Metastatic Breast Carcinoma in the Ovary (tissue), 3 donors: ENCODE measurements around a stretch of chr18.

DNA sequence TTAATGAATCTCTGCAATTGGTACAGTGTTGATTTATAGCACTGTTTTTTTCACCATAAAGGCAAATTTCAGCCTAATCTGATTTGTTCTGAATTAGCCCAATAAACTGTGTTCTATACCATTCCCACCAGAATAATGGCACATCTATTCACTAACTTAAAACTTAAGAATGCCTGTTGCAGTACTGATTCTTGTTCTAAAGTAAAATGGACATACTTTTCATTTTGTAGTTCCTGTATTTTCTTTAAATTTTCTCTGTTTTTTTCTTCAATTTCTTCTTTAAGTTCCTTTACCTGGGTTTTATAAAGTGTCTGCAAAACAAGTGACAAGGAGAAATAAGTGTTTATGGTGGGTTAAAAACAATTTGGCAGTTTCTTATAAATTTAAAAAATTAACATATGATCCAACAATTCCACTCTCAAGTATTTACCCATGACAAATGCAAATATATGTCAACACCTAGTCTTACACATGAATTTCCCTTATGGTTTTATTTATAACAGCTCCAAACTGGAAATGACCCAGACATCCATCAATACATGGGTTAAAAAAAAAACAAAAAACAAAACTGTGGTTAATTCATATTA is 131.8 kb downstream of the ROCK1 start:
- PRO-cap, 3 experiments = no peak in any of the 3 experiments

- PRO-cap, 3 experiments = no peak in any of the 3 experiments
These were observed 129.1 kb downstream of the ROCK1 start for GRCh38 chr18:20982475-20982871.

- PRO-cap, 3 experiments = no peak in any of the 3 experiments
These were observed 37.4 kb downstream of the ROCK1 start for GRCh38 chr18:21074159-21074749.

GRCh38 chr18:21108409-21109549 is 2.8 kb downstream of the ROCK1 start:
- PRO-cap, 3 experiments = no peak in any of the 3 experiments

DNA sequence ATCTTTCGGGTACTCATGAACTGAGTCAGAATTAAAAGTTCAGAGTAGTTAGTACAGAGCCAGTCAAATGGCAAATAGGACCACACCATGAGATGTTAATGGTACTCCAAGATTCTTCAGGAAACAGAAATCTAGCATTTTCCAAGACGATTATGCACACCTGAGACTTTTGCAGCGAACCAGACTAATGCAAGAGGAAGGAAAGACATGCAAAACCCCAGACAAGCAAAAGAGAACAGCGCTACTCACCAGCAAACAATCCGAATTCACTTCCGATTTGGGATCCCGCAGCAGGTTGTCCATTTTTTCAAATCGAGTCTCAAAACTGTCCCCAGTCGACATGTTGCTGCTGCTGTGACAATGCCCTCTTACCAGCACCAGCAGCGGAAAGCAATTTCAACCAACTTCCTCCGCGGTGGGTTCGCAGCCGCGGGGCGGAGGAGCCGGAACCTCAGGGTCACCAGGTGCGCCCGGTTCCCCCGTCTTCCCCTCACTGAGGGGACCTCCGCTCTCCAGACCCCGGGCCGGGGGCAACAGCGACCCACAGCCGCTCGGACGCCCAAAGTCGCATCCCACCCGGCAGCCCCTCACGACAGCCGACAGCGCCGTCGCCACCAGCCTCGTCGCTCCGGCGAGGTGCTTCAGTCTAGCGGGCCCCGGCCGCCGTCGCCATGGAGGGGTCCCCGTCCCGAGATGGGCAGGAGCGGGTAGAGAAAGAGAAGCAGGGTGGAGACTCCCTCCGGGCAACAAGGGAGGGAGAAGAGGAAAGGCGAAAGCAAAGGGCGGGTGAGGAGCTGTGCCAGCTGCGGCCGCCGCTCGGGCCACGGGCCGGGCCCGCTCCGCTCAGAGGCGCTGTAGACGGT is 813 bp downstream of the ROCK1 start:
- PRO-cap, 3 experiments = peak in 3 of 3 experiments; most common plus-strand start position 778 of the sequence (in 3); most common minus-strand start position 385 of the sequence (in 1)

DNA sequence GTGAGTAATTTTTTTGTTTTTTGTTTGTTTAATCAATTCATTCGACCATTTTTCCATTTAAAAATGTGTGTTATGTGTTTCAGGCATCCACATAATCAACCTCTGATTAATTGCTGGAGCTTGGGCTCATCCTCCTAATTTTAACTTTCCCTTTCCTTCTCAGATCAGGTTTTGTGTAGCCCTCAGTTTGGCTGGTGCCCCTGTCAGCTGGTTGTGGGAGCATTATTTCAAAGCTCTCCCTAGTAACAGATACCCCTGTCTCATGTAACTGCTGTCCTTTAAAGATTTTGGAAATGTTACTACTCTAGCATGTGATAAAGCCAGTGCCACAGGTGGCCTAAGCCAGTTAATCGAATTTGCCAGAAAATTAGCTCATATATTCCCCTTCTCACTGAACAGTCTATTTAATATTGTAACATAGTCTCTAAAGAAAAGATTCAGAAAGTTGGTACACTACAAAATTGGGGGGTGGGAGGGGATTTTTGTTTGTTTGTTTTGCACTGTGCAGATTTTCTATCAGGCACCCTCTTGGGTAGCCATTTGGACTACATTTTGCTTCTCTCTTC is 150.6 kb downstream of the ESCO1 start:
- PRO-cap, 3 experiments = no peak in any of the 3 experiments

DNA sequence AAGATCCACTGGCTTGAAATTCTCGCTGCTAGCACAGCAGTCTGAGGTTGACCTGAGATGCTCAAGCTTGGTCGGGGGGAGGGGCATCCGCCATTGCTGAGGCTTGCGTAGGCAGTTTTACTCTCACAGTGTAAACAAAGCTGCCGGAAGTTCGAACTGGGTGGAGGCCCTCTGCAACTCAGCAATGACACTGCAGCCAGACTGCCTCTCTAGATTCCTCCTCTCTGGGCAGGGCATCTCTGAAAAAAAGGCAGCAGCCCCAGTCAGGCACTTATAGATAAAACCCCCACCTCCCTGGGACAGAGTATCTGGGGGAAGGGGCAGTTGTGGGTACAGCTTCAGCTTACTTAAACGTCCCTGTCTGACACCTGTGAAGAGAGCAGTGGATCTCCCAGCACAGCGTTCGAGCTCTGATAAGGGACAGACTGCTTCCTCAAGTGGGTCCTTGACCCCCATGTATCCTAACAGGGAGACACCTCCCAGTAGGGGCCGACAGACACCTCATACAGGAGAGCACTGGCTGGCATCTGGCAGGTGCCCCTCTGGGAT is 4.9 kb upstream of the MIB1 start:
- PRO-cap, 3 experiments = peak in 2 of 3 experiments; most common plus-strand start position 176 of the sequence (in 2)

GRCh38 chr18:21739600-21739966 is 1.0 kb upstream of the MIB1 start:
- PRO-cap, 3 experiments = no peak in any of the 3 experiments

DNA sequence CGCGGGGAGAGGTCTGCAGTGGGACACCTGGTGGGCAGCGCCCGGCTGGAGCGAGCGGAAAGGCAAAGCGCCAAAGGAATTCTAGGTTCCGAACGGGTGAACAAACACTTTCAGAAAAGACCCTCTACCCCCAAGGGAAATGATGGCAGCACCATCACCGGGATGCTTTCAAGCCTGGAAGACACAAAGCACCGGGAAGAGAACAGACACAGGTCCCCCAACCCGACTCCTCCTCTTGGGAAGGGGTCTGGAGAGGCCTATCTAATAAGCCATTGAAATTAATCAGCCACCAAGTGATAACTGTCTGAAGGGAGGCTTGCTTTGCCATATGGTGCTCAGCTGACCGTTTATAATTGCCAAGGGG is 1.3 kb downstream of the MIB1 start:
- PRO-cap, 3 experiments = no peak in any of the 3 experiments

- PRO-cap, 3 experiments = no peak in any of the 3 experiments
These were observed 111.4 kb downstream of the MIB1 start for GRCh38 chr18:21852014-21852404.

DNA sequence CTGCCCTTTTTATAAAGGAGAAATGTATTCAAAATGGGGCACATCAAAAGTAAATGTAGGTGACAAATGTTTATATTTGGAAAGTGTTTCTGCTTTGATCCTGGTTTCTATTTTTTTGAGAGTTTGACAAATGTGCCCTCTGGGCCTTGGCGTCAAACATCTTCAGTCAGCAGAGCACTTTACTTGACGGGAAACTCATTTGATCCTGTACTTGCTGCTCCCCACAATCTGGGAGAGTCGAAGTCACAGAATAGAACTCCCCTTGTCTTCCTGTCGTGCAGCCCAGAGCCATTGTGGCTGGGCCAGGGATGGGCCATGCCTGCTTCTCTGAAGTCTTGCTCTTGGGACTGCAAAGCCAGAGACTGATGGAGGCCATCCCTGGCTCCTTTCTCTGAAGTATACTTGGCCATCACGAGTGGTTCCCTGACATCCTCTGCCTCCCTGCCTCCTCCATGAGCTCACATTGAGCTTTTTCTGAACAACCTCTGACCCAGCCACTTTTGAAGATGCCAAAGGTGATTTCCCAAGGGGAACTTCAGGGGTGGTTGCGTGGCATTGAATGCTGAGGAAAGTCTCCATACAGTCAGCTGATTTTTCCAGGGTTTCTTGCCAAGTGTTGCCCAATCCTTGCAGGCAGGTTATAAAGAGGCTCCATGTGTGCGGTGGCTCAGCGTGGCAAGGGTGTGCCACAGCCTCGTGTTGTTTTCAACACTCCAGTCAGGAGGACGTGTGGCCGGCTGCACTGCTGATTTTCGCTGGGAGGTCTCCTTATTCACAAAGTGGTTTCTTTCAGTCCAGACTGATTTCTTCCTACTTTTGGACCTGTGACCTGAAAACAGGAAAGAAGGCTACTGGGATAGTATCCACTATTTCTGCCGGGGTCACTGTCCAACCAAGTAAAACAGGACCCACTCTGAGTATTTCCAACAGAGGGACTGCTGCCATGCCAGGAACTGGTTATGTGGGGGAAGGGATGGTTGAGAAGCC is 81.5 kb upstream of the GATA6 start:
- PRO-cap, 3 experiments = no peak in any of the 3 experiments

DNA sequence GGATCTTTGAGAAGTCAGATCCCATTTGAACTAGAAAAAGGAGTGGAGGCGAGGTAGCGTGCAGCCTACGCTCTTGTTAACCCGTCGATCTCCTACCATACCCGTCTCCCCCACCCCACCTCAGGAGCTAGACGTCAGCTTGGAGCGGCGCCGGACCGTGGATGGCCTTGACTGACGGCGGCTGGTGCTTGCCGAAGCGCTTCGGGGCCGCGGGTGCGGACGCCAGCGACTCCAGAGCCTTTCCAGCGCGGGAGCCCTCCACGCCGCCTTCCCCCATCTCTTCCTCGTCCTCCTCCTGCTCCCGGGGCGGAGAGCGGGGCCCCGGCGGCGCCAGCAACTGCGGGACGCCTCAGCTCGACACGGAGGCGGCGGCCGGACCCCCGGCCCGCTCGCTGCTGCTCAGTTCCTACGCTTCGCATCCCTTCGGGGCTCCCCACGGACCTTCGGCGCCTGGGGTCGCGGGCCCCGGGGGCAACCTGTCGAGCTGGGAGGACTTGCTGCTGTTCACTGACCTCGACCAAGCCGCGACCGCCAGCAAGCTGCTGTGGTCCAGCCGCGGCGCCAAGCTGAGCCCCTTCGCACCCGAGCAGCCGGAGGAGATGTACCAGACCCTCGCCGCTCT is 1.7 kb downstream of the GATA6 start:
- PRO-cap, 3 experiments = peak in 2 of 3 experiments; most common plus-strand start position 194 of the sequence (in 1); most common minus-strand start position 94 of the sequence (in 1)

DNA sequence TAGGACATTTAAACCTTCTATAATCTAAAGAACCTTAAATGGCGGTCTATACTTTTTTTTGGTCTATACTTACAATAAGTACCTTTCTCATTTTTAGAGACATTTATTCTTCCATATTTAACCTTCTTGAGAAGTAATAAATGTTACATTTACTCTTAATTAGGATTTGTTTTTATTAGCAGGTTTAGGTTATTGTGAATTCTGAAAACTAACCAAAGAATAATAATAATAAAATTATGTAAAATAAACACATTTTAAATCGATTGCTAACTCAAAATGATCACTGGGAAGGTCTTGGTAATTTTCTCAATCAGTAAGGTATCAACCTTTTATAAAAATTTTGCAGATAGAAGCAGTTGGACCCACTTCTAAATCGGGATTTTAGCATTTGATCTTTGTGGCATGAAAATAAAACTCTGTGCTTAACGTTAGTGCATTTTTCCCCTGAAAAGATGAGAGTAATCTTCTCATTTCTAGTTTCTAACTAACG is 6.5 kb downstream of the GATA6 start:
- PRO-cap, 3 experiments = no peak in any of the 3 experiments

GRCh38 chr18:22178915-22179762 is 9.8 kb downstream of the GATA6 start:
- PRO-cap, 3 experiments = no peak in any of the 3 experiments

- PRO-cap, 3 experiments = peak in 1 of 3 experiments; most common plus-strand start chr18:22189598 (in 1)
These were observed 19.8 kb downstream of the GATA6 start for GRCh38 chr18:22188882-22189817.

DNA sequence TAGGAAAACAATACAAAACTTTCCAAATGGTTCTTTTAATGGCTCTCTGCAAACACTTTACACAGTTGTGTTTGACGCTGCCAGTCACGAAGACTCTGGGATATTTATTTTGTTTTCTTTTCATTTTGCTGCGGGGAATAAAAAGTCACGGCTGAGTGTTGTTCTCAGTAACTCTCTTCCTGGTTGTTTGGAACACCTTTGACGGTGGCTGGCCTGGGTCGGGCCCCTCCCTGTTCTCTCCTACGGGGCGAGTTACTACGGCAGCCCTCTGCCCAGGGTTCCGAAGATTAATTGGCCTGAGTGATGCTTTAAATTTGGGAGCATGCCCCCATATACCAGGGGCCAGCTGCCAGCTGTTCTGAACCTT is 84.7 kb downstream of the GATA6 start:
- PRO-cap, 3 experiments = peak in 2 of 3 experiments; most common plus-strand start position 236 of the sequence (in 1); most common minus-strand start position 181 of the sequence (in 2)

DNA sequence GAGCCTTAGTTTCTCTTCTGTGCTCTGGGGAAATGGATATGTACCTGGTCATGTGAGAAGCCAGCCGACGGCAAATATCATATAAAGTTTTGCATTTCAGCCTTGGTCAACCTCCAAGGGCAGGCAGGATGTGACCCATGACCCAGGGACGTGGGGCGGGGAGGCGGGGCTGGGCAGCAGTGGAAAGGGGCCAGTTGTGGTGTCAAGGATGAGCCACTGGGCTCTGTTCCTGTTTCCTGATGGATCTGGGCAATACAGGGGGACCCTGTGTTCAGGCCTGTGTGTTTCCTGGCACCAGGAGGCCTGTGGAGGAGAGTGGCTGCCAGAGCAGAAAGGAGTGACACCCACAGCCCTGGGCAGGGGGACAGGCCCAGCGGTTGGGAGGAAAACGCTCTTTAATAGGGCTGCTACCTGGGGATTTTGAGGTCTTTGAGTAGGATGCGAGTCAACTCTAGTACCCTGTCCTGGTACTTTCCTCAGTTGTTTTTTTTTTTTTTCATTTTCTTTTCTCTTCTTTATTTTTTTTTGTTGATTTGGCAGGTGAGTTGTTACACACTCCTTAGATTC is 107.0 kb downstream of the GATA6 start:
- PRO-cap, 3 experiments = no peak in any of the 3 experiments

GRCh38 chr18:22286555-22287251 is 117.3 kb downstream of the GATA6 start:
- PRO-cap, 3 experiments = peak in 1 of 3 experiments; most common minus-strand start chr18:22286769 (in 1)

DNA sequence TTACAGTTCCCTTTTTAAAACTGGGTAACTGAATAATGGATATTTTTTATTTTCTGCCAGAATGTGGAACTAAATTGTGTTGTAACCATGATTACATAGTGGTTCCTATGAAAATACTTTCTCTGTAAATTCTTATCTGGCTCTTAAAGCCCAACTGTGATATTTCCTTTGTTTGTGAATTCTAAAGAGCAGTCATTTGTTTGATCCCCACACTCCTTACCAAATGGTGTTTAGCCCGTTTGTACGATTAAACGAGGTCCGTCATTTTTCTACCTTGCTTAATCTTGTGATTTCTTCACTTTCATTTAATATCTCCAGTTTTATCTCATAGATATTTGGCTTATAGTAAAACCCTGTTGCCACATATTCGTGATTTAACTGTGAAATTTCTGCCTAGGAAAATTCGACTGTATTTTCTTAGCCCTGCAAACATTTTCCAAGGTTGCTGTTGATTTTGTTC is 116.3 kb downstream of the CTAGE1 start:
- PRO-cap, 3 experiments = no peak in any of the 3 experiments

DNA sequence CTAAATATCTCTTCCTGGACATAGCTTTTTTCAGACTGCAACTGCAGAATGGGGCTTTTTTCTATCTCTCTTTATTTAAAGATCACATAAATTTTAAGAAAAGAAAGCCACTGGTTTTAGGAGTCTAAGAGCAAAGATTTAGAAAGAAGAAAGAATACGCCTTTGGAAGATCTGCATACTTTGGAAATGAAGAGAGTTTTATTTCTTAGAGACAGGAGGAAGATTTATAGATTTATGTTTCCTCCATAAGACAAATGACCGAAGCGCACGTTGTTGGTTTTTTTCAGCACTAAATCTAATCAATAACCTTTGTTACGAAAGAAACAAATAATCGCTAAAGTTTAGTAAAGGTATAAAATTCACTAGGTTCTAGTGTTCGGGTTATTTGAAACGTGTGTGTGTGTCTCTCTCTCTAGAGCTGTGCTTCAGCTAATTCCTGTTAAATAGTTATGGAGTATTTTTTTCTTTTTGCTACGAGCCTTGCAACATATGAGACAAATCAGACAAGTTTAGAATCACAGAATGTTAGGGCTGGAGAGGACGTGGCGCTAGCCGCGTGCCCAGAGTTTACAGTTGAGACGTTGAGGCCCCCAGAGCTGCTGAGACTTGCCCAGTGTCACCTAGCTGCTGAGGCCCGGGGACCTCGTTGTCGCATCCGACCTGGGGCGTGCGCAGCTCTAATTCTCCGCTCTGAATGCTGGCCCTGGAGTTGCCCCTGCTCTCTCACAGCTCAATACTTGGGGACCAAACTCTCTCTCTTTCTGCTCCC is 69.9 kb downstream of the CTAGE1 start:
- PRO-cap, 3 experiments = peak in 2 of 3 experiments; most common plus-strand start position 652 of the sequence (in 1); most common minus-strand start position 696 of the sequence (in 1)